Right ventricle myocardium (tissue), 1 donor: ENCODE measurements around the gene MRPS2.

DNA sequence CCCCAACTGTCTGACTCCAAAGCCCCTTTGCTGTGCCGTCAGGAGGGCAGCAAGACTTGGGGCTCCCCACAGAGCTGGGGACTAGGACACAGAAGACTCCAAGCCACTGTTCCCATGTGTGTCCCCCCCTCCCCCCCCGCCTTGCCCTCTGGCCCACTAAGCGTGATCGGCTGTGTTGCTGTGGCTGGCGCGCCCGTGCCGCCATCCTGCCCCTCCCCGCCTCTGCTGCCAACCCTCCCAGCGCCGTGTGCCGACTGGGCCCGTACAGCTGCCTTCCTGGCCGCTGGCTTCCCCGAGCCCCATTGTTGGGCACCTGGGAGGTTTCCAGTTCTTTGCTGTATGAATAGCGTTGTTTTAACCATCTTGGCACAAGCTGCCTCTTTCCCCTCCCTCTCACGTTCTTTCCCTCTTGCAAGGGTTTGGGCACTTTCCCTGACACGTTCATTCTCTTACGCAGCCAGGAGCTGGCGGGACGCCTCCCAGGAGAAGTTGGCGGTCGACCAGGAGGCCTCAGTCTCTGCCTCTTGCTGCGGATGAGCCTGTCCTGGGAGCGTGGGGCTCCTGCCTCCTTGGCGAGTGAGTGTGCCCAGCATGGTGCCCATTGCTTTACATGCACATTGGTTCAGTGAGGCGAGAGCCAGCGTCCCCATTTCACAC, 43.2 kb upstream of the RXRA start:
- PRO-cap, 2 experiments = peak in 2 of 2 experiments; most common plus-strand start position 240 of the sequence (in 2); most common minus-strand start position 224 of the sequence (in 1)

DNA sequence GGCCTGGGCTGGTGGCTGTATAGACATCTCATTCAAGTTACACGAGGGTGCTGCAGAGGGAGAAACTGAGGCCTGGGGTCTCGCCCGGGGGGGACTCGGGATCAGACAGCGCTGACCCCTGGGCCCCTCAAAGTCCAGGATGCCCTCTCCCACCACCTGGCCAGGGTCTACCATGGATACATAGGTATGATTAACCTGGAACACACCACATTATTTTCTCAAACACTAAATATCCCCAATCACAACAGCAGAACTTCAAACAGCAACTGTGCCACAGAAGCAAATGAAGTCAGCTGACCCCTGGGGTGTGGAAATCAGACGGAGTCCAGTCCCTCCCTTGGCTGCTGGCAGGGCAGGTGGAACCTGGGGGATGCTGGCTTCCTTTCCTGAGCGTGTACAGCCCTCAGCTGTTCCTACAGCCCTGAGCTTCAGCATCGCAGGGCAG, 7.5 kb upstream of the RXRA start:
- PRO-cap, 2 experiments = no peak in any of the 2 experiments

DNA sequence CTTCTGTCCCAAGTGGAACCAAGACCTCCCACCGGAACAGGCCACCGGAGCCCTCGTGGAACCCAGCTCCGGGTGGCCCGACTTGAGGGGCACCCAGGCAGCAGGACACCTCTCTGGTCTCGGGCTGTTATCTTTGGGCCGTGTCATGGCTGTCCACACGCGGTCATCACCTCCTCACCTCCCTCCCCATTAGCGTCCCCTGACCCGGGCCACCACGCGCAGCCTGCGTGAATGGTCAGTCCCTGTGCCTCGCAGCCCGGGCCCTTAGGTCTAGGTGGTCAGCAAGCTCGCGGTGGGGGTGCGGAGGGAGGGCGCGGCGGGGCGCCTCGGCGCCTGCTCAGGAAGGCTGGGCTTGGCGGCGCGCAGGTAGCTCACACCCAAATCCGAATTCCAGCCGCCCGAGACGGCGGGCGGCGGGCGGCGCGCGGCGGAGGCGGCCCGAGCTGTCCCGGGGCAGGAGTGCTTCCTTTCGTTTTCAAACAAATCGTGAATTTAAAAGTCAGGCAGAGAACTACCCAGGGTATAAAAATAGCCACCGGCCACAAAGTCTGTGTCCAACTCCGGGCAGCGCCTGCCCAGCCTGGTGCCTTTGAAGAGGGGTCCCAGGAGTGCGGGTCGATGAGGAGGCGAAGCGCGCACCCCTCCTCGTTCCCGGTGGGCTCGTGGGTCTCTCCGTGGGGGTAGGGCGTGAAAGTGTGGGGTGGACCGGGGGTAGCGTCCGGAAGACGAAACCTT, 1.0 kb upstream of the RXRA start:
- PRO-cap, 2 experiments = peak in 2 of 2 experiments; most common plus-strand start position 401 of the sequence (in 2)

- PRO-cap, 2 experiments = no peak in any of the 2 experiments
Measured at GRCh38 chr9:134407764-134408786, 81.8 kb downstream of the RXRA start.

DNA sequence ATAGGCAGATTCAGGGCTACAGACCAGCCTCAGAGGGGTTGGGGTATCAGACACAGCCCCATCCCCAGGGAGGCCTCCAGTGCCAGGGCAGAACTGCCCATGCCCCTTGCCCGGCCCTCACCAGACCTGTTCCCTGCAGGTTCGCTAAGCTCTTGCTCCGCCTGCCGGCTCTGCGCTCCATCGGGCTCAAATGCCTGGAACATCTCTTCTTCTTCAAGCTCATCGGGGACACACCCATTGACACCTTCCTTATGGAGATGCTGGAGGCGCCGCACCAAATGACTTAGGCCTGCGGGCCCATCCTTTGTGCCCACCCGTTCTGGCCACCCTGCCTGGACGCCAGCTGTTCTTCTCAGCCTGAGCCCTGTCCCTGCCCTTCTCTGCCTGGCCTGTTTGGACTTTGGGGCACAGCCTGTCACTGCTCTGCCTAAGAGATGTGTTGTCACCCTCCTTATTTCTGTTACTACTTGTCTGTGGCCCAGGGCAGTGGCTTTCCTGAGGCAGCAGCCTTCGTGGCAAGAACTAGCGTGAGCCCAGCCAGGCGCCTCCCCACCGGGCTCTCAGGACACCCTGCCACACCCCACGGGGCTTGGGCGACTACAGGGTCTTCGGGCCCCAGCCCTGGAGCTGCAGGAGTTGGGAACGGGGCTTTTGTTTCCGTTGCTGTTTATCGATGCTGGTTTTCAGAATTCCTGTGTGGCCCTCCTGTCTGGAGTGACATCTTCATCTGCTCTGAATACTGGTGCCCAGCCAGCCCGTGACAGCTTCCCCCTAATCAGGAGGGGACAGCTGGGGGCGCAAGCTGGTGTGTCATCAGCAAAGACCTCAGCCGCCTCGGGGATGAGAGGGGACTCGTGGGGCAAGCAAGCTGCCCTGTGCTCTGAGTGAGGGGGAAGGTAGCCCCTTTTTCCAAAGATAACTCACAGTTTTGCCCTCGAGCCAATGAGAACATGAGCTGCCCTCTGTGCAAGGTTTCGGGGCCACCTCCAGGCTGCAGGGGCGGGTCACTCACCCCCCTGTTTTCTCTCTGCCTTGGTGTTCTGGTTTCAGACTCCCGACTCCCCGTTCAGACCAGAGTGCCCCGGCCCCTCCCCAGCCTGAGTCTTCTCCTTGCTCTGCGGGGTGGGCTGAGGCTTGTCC, 110.4 kb downstream of the RXRA start:
- PRO-cap, 2 experiments = no peak in any of the 2 experiments

DNA sequence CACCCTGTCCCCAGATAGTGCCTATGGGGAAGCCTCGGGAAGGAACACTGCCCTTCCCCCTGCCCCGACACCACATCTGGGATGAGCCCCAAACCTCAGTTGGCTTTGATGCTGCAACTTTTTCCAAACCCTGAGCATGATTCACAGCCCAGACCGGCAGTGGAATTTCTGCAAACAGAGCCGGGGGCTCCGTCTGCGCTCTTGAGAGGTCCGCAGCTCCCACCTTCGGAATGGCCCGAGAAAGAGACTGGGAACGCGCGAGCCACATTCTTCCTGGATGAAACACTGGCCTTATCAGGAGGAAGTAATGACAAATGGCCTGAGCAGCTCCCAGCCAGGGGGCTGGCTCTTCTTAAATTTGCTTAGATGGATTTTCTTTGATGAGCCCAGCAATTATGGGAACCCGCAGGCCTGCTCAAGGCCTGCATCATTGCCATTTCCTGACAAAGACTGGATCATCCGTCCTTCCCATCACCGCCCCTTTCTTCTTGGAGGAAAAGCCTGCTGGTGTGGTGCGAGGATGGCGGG, 39.0 kb upstream of the COL5A1 start:
- PRO-cap, 2 experiments = no peak in any of the 2 experiments

DNA sequence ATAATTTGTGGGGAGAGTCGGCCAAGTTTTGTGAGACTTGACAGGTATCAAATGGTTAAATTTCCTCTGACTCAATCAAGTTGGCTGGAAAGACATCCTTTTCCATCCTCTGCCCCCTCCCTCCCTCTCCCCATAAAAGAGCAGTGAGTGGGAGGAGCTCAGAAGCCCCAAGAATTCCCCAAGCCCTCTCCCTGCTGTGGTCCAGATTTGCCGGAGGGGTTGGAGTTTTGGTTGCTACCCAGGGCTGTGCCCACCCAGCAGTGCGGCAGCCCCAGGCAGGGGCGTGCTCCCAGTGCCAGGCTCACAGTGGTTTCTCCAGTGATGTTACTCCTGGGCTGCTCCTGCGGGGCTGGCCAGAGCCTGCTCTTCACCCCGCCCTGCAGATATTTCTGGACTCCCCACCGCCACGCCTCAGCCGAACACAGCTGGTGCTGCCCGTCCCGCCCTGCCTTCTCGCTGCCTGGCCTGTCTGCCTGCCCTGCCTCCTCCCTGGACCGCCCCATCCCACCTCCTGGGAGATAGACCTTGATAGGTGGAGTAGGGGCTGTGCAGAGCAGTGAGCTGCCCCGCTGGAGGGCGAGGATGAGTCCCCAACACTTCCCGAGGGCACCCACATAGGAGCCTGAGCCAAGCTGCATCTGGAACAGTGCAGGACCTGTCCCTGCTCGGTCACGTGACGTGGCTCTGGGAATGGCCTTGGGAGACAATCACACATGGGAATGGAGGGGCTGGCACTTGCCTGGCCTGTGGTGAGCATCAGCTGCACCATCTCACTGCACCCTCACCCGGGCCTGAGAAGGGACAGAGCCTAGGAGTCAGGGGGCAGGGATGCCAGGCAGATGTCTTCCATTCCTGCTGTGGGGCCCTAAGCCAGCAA, 3.5 kb downstream of the COL5A1 start:
- PRO-cap, 2 experiments = no peak in any of the 2 experiments

DNA sequence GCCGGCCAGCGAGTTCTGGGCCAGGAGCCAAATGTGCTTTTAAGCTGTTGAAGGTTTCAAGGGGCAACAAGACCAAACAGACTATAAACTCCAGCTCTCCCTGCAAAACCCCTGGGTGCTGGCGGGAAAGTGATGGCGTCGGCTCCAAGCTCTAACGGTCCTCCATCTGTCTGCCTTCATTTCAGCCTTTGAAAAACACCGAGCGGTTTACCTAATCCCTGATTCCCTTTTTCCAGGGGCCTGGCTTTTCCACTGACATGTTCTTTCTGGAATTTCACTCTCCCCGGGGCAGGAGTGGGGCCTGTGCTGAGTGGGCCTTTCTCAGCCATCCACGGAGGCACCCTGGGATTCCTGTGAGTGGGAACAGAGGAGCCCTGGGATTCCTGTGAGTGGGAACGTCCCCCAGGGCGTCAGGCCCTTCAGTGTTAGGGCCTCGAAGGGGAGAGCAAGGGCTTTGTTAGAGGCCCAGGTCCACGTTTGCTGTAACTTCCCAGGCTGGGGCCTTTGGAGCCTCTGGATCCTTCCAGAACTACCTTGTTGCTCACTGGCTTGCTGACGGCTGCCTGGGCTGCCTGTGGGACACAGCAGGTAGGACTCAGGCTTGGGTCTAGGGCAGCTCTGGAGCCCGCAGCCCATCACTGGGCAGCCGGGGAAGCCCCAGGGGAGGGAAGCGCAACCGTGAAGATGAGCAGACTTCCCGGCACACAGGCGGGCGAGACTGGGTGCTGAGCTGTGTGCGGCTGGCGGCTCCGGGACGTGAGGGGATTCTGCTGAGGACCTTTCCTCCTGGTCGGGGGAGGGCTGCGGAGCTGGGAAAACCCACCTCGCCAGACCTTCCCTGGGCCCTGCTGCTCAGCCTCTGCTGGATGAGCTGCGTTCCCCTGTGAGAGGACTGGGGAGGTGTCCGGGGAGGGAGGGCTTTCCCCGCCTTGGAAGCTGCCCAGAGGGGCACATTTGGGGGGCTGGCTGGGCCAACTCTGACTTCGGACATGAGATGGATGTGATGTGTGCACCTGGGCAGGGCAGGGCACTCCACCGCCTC, 65.9 kb downstream of the COL5A1 start:
- PRO-cap, 2 experiments = no peak in any of the 2 experiments

- PRO-cap, 2 experiments = no peak in any of the 2 experiments
Measured at GRCh38 chr9:134765973-134766263, 114.7 kb upstream of the FCN2 start.

- PRO-cap, 2 experiments = no peak in any of the 2 experiments
Measured at GRCh38 chr9:134800873-134801447, 79.7 kb upstream of the FCN2 start.

GRCh38 chr9:134802580-134803328, 77.9 kb upstream of the FCN2 start:
- PRO-cap, 2 experiments = no peak in any of the 2 experiments

DNA sequence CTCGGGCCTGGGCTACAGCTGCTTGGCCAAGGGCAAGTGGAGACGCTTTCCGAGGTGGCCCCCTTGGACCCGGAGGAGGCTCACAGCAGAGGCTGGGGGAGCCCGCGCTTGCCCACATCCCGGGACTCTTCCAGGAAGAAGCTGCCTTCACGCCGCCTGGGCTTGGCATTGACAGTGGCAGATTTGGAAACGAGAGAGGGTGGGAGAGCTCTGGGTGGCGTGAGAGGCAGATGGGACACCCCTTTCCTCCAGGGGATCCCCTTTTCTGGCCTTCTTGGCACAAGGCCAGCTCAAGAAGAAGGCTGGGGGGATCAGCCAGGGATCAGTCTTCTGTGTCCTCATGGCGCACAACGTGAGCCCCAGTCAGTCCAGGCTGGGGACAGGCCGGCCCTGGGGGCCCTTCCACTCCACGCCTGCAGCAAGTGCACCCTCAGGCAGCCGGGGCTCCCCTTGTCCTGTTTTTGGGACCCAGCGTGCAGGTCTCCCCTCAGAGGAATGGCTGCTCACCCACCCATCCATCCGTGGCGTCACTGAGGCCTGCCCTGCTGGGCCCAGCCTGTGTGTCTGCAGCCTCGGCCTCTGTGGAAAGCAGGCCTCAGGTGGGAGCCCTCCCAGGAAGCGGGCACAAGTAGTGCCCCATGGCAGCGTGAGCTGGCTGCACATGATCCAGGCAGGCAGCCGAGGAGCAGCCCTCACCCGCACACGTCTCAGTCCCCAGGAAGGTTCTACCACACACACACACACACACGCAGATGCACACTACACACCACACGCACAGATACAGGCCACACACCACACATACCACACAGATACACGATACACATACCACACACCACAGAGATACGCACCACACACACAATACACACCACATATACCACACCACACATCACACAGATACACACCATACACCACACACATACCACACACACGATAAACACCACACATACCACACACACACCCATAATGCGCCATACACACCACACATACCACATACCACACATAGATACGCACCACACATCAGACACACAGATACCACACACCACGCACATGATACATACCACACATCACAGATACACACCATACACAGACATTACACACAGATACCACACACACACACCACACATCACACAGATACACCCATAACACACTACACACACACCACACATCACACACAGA, 52.5 kb upstream of the FCN2 start:
- PRO-cap, 2 experiments = no peak in any of the 2 experiments

GRCh38 chr9:134843666-134844126, 36.9 kb upstream of the FCN2 start:
- PRO-cap, 2 experiments = no peak in any of the 2 experiments

- PRO-cap, 2 experiments = no peak in any of the 2 experiments
Measured at GRCh38 chr9:135009814-135010449, 77.5 kb upstream of the OLFM1 start.

DNA sequence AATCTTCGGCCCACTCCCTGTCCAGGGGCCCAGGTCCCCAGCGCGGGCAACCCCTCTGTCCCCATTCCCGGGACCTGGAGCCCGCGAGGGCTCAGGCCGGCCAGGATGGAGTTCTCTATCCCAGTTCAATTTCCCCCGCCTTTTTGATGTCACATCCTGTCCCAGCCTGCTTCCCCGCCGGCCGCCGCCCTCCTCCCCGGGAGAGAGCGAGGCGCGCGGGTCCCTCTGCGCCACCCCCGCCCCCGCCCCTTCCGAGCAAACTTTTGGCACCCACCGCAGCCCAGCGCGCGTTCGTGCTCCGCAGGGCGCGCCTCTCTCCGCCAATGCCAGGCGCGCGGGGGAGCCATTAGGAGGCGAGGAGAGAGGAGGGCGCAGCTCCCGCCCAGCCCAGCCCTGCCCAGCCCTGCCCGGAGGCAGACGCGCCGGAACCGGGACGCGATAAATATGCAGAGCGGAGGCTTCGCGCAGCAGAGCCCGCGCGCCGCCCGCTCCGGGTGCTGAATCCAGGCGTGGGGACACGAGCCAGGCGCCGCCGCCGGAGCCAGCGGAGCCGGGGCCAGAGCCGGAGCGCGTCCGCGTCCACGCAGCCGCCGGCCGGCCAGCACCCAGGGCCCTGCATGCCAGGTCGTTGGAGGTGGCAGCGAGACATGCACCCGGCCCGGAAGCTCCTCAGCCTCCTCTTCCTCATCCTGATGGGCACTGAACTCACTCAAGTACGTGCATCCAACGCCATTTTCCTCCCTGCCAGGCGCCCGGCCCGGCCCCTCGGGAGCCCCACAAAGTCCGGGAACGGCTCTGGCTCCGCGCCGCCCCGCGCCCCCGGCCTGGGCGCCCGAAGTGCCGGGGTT, 12.2 kb upstream of the OLFM1 start:
- PRO-cap, 2 experiments = peak in 2 of 2 experiments; most common plus-strand start position 470 of the sequence (in 2); most common minus-strand start position 117 of the sequence (in 2)

GRCh38 chr9:135255262-135255989, 168.0 kb downstream of the OLFM1 start:
- PRO-cap, 2 experiments = no peak in any of the 2 experiments

- PRO-cap, 2 experiments = peak in 2 of 2 experiments; most common plus-strand start chr9:135307034 (in 1); most common minus-strand start chr9:135306941 (in 2)
Measured at GRCh38 chr9:135306673-135307305, 172.8 kb upstream of the PPP1R26 start.

GRCh38 chr9:135485927-135486526, 6.4 kb downstream of the PPP1R26 start:
- PRO-cap, 2 experiments = no peak in any of the 2 experiments

- PRO-cap, 2 experiments = peak in 2 of 2 experiments; most common plus-strand start chr9:135500683 (in 2); most common minus-strand start chr9:135500518 (in 2)
Measured at GRCh38 chr9:135500427-135501054, at the start of gene MRPS2. Gene MRPS2, plus strand, starts transcription at chr9:135500682.

GRCh38 chr9:135501055-135501566, 629 bp downstream of the MRPS2 start:
- PRO-cap, 2 experiments = peak in 2 of 2 experiments; most common minus-strand start chr9:135501227 (in 2)